Left common carotid artery plus branches (tissue), 1 donor: ENCODE measurements around a stretch of chr12.

DNA sequence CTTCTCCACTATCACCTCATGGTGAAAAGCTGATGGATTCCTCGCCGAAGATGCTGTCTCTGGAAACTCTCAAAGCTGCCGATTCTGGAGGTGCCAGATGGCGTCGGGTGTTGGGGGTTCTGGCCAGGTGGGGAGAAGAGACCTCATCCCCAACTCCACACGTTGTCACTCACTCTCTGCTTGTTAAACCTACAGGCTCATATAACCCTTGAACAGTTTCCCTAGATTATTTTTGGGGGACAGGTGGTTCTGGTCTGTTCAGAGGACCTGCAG is 2.6 kb downstream of the DNAH10 start:
- PRO-cap = no peak

DNA sequence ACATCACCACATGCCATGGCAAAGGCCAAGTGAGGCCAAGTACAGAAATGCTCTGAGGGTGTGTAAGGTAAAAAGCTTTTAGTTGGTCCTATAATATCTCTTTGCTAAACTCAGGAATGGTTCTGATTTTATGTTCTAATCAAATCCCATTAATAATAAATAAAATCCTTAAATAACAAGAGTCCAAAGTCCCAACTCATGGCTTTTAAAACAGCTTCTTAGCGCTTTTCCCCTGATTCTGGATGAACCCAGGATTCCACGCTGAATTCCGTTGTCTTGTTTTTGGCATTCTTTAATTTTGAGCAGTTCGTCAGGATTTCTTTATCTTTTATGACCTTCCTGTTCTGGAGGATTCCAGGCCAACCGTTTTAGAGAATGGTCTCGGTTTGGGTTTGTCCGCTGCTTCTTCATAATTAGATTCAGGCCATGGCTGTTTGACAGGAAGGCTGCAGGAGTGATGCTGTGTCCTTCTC is 99.6 kb downstream of the DNAH10 start:
- PRO-cap = no peak

GRCh38 chr12:123966100-123966899 is 6.3 kb downstream of the CCDC92 start:
- PRO-cap = no peak

DNA sequence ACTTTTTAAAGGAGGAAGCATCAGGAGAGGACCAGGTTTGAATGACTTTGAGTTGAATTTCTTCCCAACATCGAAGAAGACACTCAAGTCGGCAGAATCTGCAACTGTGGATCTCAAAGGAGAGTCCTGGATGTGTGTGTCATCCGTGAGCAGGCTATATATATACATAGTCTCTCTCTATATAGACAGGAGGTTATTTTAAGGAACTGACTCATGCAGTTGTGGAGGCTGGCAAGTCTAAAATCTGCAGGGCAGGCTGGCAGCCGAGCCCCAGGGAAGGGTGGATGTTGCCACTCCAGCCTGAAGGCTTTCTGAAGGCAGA is 53.7 kb downstream of the ZNF664 start:
- PRO-cap = no peak

DNA sequence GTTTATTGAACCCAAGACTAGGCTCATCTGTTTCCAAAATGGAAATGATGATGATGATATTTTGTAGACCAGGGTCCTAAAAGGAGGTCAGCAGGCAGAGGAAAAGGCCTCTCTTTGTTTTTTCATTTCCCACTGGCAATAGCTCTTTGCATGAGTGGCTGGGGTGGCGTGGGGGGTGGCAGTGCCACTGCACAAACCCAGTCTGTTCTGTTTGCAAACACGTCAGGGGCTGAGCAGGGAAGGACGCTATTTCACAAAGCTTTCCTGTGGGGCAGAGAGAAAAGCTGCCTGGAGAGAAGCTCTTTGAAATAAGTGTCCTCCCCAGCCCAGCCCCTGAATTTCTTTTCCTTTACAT is 72.7 kb downstream of the ZNF664 start:
- PRO-cap = no peak

GRCh38 chr12:124297101-124297356 is 2.1 kb downstream of the RFLNA start:
- PRO-cap = no peak

DNA sequence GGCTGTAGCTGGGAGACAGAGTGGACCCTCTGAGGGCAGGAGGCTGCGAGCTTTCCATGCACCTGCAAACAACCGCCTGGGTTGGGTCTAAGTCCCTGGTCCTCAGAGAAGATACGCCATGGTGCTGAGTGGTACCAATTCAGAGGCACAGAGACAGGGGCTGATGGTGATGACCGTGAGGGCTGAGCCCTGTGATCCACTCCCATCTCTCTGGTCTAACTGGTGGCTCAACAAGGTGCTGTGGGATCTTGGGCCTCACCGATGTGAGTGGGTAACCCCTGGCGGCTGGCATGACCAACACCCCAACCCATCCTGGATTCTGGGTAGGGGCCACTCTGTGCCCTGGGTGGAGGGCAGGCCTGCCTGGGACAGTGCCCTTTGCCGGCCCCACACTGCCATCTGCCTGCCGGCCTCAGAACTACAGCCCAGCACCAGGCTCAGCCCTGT is 25.9 kb downstream of the RFLNA start:
- PRO-cap = no peak

- PRO-cap = no peak
These were observed 40.0 kb downstream of the RFLNA start for GRCh38 chr12:124334740-124335495.

DNA sequence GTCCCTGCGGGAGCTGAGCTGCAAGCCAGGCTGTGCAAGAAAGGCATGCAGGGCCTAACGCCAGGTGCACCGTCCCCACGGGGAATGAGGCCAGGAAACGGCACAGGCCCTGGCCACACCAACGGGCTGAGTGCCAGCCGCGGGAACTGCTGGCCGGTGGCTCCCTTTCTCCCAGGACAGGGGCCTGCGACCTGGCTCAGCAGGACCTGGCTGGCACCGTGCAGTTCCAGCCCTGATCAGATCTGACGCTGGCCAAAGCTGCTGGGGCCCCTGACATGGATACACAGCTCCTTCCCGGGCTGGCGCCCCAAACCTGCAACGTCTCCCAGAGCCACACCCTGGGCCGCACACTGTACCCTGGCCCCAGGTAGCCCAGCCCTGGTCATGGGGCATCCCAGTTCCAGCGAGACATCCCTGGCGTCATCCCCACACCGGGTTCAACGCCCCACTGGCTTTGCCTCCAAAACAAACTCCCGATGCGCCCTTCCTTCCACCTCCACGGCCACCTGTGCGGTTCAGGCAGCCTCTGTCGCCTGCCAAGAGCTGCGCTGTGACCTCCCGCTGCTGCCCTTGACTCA is 65.1 kb downstream of the RFLNA start:
- PRO-cap = no peak

GRCh38 chr12:124372863-124373378 is 78.0 kb downstream of the RFLNA start:
- PRO-cap = unidirectional peak, minus-strand start at chr12:124373267

DNA sequence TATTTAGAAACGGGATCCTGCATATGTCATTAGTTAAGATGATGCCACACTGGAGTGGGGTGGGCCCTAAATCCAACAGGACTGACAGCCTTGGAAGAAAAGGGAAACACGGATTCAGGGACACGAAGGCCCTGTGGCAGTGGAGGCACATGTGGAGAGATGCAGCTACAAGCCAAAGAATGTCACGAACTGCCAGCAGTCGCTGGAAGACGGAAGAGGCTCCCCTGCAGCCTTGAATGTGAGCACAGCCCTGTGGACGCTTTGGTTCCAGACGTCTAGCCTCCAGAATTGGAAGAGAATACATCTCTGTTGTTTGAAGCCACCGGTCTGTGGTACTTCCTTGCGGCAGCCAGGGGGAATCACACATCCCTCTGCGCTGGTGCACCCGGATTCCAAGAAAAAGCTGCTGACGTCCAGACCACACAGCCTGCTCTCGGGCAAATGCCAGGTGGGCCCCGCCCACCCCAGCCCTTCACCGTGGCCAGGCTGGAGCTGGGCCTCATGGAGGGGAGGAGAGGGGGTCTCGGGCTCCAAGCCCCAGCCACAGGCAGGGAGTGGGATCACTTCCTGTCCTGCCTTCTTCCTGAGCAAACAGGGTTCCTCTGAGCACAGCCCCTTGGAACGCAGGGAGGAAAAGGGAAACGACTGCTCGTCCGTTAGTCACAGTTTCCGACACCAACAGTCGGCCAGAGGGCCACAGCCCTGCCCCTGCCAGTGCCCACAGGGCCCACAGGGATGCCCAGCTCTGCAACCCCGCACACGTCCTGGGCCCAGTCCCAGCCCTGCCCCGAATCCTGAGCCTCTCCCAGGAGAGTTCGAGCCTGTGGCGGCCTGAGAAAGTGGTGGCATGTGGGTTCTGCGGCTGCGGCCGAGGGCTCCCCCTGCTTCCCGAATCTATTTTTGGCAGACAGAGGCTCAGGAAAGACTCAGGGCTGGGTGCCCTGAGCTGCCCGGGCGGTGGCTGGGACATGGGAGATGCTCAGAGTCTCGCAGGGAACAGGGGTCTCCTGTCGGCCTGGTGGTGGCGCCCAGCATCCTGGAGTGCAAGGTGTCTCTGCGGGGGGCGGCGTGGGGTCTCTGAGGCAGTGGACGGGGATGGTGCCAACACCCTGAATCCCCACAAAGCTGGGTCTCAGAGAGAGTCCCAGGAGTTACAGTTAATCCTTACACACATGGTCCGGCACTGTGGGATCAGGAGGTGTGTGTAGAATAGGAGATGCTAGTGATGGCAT is 85.2 kb downstream of the RFLNA start:
- PRO-cap = no peak

DNA sequence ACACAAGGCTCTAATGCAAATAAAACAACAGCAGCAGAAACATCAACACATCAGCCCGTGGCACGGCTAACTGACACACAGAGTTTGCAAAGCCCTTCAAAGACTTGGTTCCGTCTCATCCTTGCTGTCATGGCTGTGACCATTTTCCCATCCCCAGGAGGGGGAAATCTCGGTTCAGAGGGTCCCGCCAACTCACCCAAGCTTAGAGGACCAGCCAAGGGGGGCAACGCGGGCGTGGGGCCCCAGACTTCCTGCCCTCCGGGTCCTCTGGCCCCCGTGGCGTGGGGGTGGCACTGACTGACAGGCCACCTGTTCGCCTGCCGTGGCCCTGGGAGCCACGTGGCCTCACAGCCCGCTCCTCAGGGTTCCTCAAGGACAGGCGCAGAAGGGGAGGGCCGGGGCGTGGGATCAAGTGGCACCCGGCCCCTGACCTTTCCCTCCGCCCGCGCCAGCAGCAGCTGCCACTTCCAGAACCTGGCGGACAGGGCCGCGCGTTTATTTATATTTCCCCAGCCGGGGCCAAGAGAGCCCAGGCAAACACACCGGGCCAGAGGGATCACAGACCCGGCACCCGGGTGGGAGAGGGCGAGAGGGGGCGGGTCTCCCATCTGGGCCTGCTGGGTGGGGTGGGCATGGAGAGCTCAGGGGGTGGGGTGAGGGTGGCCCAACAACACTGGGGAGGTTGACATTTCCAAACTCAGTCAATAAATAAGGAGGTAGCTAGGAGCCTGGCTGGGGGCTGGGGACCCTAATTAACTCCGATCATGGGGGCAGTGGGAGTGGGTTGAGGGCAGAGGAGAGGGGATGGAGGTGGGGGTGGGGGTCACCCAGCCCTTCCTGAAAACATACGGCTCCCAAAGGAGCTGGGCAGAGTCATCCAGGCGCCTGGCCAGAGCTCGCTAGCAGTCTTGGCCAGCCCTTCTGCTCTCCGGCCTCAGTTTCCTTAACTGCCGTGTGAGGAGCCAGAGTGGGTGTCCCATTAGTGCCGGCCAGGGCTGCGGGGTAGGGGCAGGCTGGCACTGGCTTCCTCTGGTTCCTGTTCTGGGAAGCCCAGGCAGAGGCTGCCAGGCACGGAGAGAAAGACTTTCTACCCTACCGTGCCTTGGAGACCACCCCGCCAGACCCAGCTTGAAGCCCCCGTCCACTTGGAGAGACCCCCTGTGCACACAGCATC is 92.8 kb downstream of the RFLNA start:
- PRO-cap = no peak

GRCh38 chr12:124416535-124417404 is 121.9 kb downstream of the RFLNA start:
- PRO-cap = no peak

GRCh38 chr12:124467917-124468747 is 99.3 kb downstream of the NCOR2 start:
- PRO-cap = no peak

- PRO-cap = no peak
These were observed 100.2 kb upstream of the NCOR2 start for GRCh38 chr12:124667517-124668073.

GRCh38 chr12:124740577-124741160 is 123.0 kb downstream of the SCARB1 start:
- PRO-cap = no peak

- PRO-cap = no peak
These were observed 113.7 kb downstream of the SCARB1 start for GRCh38 chr12:124749882-124750536.

GRCh38 chr12:124809942-124810571 is 53.6 kb downstream of the SCARB1 start:
- PRO-cap = no peak

DNA sequence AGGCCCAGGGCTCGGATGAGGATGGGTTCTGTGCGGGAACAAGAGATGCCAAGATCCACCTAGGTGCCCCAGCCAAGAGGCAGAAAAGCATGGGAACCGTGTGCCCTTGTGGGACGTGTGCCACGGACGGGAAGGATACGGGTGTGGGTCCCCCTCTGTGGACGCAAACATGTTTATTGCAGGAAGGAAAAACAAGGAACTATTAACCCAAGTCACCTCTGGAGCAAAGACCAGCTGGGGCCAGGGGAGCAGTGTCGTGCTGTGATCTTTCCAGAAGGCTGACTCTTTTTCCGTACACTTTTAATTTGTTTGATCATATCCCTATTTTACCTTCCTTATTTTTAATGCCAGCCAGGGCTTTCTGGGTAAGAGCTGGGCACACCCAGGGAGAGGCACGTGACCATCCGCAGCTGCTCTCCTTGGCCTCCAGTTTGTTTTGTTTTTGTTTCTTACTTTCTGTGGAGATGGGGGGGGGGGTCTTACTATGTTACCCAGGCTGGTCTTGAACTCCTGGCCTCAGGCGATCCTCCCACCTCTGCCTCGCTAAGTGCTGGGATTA is 20.8 kb downstream of the SCARB1 start:
- PRO-cap = no peak

- PRO-cap = no peak
These were observed 1.5 kb downstream of the SCARB1 start for GRCh38 chr12:124862043-124862664.